ENCODE measurements around a stretch of chr17.

DNA sequence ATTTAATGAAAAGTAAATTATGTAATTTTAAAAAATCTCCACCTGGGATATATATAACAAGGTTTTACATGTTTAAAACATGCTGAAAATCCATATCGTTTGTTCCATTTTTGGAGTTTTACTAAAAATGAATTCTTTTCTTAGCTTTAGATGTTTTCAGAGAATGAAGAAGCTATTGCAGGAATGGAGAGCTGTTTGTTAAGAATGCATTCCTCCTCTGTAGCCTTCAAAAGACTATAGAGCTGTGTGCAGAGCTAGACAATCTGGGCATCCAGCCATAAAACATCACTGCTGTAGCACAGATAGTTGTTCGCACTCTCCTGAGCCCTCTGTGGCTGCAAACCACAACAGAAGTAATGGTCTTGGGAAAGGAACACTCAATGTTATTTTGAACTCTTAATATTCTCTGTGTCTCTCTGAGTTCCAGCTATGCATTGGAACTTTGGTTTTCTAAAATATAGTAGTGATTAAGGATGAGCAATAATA is 4.9 kb downstream of the TNRC6C start:
- PRO-cap, 4 experiments, result no peak in any of the 4 experiments
- RAMPAGE, long total RNA, 4 experiments, result no peak in any of the 4 experiments

DNA sequence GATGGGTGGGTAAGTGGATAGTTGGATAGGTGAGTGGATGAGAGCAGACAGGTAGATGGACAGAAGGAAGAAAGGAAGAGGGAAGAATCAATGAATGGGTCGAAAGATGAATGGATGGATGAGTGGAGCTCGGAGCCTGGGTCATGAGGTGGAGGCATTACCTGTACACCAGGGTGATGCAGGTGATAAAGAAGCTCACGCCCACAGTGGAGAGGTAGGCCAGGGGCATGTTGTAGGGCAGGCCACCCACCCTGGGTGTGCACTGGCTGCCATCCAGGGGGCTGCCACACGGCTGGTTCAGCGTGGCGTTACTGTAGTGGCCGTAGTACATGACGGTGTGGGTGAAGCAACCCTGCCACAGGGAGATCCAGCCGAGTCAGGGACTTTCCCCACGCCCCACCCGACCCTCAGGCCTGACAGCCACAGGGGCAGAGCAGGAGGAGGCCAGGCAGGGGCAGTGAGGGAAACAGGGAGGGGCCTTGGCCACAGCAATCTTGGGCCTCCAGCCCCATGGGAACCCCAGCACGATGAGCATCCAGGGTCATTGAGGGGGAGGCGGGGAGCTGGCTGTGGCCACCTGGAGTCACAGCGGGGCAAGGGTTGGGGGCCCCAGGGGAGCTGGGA is 4.6 kb downstream of the TMC6 start:
- PRO-cap, 4 experiments, result no peak in any of the 4 experiments
- RAMPAGE, long total RNA, 4 experiments, result no peak in any of the 4 experiments

GRCh38 chr17:78125112-78125654 is 3.4 kb downstream of the TMC6 start:
- PRO-cap, 4 experiments, result peak in 1 of 4 experiments; most common plus-strand start chr17:78125478 (in 1); most common minus-strand start chr17:78125363 (in 1)
- RAMPAGE, long total RNA, 4 experiments, result start-site peak on the plus strand in 1 of 4 experiments, at chr17:78125445-78125484 at its widest, 9 reads per replicate

DNA sequence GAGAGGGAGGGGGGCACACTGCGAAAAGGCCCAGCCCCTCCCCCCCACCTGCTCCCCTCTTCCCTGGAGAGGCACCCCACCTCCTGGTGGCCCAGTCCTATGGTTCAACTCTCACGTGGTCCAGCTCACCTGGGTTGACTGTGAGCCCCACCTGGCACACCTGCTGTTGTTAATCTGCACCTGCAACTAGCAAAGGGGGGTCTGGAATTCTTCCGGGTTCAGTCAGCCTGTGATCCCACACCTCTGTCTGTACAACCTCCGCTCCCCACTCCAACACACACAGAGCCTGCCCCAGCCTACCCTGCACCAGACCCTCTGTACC is 1.9 kb upstream of the SYNGR2 start:
- PRO-cap, 4 experiments, result no peak in any of the 4 experiments
- RAMPAGE, long total RNA, 4 experiments, result no peak in any of the 4 experiments

DNA sequence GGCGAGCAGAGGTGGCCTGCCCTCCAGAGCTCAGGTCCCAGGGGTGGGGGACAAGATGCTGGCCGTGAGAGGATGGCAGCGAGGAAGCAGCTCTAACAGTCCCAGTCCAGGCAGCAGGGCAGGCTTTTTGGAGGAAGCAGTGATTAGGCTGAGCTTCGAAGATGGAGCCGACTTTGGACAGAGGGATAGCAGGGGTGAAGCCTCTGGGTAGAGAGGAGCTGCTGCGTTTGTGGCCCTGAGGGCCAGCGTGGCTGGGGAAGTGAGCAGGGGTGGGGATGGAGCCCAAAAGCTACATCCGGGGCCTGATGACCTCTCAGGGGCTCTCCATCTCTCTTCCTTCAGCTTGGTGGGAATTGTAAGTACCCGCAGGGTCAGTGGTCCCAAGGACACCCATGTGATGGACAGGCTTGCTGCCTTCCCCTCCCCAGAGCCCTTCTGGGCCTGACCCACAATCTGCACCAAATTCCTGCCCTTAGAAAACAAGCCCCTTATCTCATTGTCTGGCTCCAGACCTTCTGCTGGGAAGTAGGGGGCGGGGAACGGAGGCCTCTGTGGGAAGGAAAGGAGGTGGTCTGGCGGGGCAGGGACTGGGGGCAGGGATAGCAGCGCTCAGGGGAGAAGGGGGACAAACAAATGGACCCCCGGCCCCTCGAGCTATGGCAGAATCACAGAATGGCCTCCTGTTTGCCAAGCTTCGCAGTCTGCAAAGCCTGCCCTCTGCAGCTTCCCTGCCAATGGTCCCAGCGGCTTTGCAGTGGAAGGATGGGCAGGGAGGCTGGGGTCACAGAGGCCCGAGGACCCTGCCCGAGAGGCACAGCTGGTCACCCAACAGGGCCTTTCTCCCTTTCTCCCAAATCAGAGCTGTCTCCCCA is 25.2 kb downstream of the TMEM235 start:
- PRO-cap, 4 experiments, result peak in 1 of 4 experiments; most common minus-strand start position 437 of the sequence (in 1)
- RAMPAGE, long total RNA, 4 experiments, result no peak in any of the 4 experiments

GRCh38 chr17:78267746-78268431 is 36.5 kb downstream of the TMEM235 start:
- PRO-cap, 4 experiments, result no peak in any of the 4 experiments
- RAMPAGE, long total RNA, 4 experiments, result no peak in any of the 4 experiments

- PRO-cap, 4 experiments, result no peak in any of the 4 experiments
- RAMPAGE, long total RNA, 4 experiments, result no peak in any of the 4 experiments
Measured at GRCh38 chr17:78281556-78281887, 50.1 kb downstream of the TMEM235 start.

DNA sequence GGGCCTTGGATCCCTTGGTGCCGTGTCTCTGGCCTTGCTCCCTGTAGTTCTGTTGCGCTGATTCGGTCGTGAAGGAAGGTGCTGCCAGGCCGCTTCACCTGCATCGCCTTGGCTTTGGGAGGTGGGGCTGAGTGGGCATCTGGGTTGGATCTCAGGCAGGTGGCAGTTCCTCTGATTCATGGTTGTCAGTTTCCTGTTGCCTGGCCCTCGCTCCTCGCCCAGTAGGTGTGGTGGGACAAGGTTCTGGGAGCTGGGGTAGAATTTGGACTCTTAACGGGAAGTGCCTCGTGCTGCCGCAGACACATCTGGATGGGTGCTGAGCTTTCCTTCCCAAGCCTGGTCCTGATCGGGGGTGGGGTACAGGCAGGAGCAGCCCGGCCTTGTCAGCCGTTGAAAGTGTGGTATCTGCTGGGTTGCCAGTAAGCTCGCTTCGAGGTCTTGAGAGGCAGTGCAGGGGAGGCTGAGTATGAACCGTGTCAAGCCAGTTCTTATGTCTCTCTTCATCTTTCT is 30.2 kb downstream of the PGS1 start:
- PRO-cap, 4 experiments, result no peak in any of the 4 experiments
- RAMPAGE, long total RNA, 4 experiments, result no peak in any of the 4 experiments

- PRO-cap, 4 experiments, result no peak in any of the 4 experiments
- RAMPAGE, long total RNA, 4 experiments, result no peak in any of the 4 experiments
Measured at GRCh38 chr17:78423338-78423867, 45.0 kb downstream of the PGS1 start.

DNA sequence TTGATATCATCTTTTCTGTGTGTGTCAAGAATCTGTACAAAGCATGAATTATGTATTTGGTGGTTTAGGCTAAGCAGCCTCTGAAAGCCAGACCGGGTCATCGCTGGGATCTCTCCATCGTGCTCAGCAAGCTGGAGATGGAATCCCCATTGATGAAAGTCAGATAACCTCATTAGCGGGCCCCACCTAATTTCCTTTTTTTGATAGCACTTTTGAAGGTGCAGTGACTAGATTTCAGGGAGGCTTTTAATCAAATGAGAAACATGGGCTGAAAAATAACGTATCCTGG is 36.5 kb upstream of the DNAH17 start:
- PRO-cap, 4 experiments, result no peak in any of the 4 experiments
- RAMPAGE, long total RNA, 4 experiments, result no peak in any of the 4 experiments

DNA sequence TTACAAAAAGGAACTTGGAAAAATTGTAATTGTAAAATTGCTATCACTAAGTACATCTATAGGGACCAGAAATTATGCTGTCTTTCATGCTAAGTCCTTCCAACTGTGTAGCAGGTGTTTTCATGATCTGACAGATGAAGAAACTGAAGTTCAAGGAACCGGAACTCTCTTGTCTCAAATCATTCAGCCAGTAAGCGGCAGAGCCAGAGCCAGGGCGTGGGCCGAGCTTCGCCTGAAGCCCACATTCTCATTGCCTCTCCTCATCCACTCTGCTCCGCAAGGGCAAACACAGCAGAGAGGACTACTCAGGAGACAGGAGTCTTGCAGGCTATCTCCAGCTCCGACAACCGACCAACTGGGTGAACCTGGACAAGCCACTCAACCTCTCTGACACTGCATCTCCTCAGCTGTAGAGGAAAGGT is 73.0 kb downstream of the CYTH1 start:
- PRO-cap, 4 experiments, result no peak in any of the 4 experiments
- RAMPAGE, long total RNA, 4 experiments, result no peak in any of the 4 experiments

DNA sequence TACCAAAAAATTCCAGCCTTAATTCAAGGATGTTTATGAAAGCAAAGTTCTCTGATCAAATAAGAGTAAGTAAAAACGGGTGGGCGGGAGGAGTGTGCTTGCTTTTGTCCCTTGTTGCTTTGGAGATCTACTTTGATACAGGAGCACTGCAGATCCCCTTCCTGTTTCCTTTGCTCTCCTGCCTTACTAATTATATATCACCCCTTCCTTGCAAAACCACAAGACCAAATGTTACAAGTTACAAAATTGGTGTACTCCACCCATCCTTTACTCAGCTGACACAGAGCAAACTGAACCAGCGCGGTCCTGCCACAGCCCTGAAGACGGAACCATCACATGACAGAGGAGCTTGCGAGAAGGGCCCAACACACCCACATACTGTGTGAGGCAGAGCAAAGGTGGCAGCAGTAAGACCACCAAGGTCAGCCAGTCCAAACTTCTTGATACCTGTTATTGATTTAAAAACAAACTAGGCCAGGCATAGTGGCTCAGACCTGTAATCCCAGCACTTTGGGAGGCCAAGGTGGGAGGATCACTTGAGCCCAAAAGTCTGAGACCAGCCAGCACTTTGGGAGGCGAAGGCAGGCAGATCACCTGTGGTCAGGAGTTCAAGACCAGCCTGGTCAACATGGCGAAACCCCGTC is 33.3 kb downstream of the CYTH1 start:
- PRO-cap, 4 experiments, result peak in 4 of 4 experiments; most common plus-strand start position 342 of the sequence (in 4); most common minus-strand start position 167 of the sequence (in 3)
- RAMPAGE, long total RNA, 4 experiments, result no peak in any of the 4 experiments

DNA sequence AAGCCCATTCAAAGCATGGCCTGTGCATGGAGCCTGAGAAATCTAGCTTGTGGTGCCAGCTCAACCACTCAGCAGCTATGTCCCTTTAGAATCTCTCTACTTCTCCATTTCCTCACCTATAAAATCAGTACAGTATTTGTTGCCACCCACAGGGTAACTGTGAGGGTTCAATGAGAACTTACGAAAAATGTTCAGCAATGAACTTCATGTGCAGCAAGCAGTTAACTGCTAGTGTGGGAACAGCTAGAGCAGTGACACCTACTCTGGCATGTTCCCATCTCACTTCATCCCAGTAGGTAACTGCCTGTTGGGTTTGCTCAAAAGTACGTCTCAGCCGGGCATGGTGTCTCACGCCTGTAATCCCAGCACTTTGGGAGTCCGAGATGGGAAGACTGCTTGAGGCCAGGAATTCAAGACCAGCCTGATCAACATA is 15.2 kb downstream of the CYTH1 start:
- PRO-cap, 4 experiments, result peak in 1 of 4 experiments; most common minus-strand start position 95 of the sequence (in 1)
- RAMPAGE, long total RNA, 4 experiments, result no peak in any of the 4 experiments

DNA sequence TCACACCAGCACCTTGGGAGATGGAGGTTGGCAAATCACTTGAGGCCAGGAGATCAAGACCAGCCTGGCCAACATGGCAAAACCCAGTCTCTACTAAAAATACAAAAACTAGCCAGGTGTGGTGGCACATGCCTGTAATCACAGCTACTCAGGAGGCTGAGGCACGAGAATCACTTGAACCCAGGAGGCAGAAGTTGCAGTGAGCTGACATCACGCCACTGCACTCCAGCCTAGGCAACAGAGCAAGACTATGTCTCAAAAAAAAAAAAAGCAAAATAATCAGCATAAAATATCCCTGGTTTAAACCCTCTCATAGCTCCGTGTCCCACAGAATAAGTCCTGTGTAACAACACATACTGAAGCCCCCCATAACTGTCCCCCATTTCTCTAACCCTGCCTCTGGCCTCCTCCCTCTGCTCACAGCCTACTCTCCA is 13.2 kb downstream of the CYTH1 start:
- PRO-cap, 4 experiments, result no peak in any of the 4 experiments
- RAMPAGE, long total RNA, 4 experiments, result no peak in any of the 4 experiments

DNA sequence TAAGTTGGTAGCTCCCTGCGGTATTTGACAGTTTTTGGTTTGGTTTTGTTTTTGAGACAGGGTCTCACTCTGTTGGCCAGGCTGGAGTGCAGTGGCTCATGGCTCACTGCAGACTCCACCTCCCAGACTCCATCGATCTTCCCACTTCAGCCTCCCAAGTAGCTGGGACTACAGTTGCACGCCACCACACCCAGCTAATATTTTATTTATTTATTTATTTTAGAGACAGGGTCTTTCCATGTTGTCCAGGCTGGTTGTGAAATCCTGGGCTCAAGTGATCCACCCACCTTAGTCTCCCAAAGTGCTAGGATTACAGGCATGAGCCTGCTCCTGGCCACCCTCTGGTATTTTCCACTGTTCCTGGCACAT is 3.4 kb upstream of the CYTH1 start:
- PRO-cap, 4 experiments, result no peak in any of the 4 experiments
- RAMPAGE, long total RNA, 4 experiments, result no peak in any of the 4 experiments

GRCh38 chr17:78803299-78804129 is 21.4 kb upstream of the CYTH1 start:
- PRO-cap, 4 experiments, result peak in 1 of 4 experiments; most common plus-strand start chr17:78803684 (in 1); most common minus-strand start chr17:78803651 (in 1)
- RAMPAGE, long total RNA, 4 experiments, result no peak in any of the 4 experiments

DNA sequence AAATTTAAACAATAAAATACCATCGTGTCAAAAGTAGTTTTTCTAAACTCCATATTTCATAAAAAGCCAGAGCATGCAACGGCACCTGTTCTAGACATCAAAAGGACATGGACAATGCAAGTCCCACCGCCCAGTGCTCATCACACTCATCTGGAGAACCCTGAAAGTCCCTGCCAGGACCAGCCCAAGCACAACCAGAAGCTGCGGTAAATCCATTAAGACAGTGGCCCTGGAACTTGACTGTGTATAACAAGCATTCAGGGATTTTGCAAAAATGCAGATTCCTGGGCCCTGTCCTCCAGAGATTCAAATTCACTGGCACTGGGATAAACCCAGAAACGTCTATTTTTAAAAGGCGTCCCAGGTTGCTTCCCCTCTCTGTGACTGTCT is 22.5 kb downstream of the USP36 start:
- PRO-cap, 4 experiments, result no peak in any of the 4 experiments
- RAMPAGE, long total RNA, 4 experiments, result no peak in any of the 4 experiments

DNA sequence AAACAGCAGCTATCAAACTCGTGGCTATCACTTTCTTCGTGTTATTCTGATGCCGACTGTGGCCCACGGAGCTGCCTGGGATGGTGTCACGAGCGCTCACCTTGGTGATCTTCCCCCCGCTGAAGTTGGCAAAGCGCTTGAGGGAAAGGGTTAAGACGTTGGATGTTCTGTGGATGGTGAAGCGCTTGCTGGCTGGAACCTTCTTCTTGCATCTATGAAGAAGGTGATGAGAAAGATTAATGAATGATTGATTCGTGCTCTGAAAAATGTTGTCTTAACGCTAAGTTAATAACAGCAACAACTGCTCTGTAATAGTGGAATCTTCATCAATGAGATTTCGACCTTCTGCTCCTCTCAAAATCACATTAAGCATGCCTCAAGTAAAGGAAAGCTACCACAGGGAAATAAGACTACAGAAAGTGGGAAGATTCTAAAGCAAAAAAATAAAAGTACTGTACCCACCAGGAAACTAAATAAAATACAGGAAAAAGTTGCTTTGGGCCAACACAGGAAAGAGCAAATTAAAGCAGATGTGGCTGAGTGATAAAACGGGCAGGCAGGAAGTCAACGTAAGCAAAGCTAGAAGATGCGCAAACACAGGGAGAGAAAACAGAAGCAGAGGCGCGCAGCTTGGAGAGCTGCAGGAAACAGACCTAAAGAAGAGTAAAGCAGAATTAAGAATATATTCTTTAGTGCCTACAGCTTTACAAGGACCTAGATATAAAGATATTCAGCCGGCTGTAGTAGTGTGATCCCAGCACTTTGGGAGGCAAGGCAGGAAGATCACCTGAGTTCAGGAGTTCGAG is 21.8 kb downstream of the USP36 start:
- PRO-cap, 4 experiments, result peak in 3 of 4 experiments; most common plus-strand start position 612 of the sequence (in 2); most common minus-strand start position 518 of the sequence (in 2)
- RAMPAGE, long total RNA, 4 experiments, result no peak in any of the 4 experiments

DNA sequence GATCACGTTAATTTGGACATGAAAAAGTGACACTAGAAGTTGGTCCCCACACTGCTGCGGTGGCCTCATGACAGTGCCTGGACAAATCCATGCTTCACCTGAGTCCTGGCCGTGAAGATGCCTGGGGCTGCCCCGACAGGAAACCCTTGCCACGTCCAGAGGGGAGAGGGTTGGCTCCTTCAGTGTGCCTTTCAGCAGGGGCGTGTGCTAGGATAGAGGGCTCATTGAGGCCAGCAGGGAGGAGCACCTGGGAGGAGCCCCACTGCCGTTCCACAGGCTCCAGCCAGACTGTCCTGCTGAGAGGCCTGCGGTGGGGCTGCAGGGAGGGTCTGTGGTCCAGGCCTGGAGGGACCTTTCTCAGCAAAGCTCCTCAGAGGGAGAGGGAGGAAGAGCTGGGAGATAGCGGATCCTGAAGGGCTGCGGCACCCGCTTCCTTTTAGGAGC is 1.6 kb downstream of the CANT1 start:
- PRO-cap, 4 experiments, result peak in 1 of 4 experiments; most common plus-strand start position 373 of the sequence (in 1)
- RAMPAGE, long total RNA, 4 experiments, result no peak in any of the 4 experiments

DNA sequence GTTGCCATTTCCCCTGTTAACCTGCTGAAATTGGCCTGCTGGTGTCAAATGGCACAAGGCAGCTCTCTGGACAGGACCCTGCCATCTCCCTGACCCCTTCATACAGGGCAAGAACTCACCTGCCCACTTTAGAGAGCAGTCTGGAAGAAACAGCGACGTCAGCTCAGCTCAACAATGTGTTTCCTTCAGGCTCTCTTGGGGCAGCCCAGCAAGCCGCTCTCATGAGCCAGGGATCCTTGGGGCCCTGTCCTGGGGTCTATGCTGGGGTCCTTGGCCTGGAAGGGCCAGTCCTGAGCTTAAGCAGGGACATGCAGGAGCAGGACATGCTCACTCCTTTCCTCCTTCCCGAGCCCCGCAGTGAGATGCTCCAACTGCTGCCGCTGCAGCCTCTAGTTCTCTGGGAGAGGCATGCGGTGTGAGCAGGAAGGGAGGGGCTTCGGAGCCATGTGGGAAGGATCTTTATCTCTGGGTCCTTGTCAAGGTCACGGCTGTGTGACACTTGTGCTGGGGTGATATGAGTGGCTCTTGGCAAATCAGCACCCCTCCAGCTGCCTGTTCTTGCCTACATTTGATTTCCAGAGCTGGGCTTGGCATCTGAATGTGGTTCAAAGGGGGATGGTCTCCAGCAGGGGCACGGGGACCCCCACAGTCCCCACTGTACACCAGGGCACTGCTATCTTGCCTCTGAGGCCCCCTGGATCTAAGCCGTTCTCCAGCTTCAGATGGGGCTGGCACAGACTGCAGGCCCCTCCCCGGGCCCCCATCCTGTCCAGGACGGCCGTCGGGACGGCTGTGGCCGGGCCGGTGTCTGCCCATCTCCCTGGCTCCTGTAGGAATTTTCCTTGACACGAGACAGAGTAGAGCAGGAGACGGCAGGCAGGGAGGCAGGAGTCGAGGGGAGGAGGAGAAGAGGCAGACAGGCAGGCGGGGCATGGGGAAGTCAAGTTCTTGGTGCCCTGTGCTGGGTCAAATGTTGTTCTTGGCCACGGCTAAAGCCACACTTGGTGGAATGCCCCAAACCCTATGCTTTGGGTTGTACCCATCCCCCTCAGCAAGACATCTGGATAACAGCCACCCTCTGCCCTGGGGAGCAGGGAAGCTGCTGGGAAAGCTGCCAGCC is 3.6 kb downstream of the C1QTNF1 start:
- PRO-cap, 4 experiments, result peak in 4 of 4 experiments; most common plus-strand start position 392 of the sequence (in 1); most common minus-strand start position 399 of the sequence (in 4)
- RAMPAGE, long total RNA, 4 experiments, result start-site peak on the minus strand in 4 of 4 experiments, centred at positions 360 to 391 of the sequence, 24 to 259 reads per replicate

All from spleen (tissue), 7 donors.